Bronchial lymph node (tissue), 1 donor: ENCODE measurements around a stretch of chr9.

GRCh38 chr9:129182532-129183099 lies 4.6 kb upstream of the IER5L start:
- PRO-cap: no peak

DNA sequence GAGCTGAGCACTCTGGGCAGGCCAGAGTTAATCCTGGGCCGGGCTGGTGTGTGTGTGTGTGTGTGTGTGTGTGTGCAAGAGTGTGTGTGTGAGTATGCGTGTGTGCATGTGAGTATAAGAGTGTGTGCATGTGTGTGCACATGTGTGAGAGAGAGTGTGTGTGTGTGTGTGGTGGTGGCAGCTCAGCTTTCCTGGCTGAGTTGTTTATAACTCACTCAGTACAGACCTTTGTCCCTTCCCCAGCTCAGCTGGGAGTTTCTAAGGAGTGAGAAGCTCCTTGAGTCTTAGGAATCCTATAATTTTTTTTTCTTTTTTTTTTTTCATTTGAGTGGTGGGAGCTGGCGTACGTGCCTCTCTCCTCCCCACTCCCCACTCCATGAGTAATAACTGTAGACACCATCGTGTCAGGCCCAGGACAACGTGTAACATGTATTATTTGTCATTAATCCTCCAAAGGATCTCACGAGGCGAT lies 5.9 kb upstream of the IER5L start:
- PRO-cap: no peak

GRCh38 chr9:129202634-129203110 lies 24.6 kb upstream of the IER5L start:
- PRO-cap: bidirectional peak, plus-strand start at chr9:129203011, minus-strand start at chr9:129202809

GRCh38 chr9:129203111-129203762 lies 25.2 kb upstream of the IER5L start:
- PRO-cap: no peak

GRCh38 chr9:129206879-129207390 lies 28.9 kb upstream of the IER5L start:
- PRO-cap: no peak

DNA sequence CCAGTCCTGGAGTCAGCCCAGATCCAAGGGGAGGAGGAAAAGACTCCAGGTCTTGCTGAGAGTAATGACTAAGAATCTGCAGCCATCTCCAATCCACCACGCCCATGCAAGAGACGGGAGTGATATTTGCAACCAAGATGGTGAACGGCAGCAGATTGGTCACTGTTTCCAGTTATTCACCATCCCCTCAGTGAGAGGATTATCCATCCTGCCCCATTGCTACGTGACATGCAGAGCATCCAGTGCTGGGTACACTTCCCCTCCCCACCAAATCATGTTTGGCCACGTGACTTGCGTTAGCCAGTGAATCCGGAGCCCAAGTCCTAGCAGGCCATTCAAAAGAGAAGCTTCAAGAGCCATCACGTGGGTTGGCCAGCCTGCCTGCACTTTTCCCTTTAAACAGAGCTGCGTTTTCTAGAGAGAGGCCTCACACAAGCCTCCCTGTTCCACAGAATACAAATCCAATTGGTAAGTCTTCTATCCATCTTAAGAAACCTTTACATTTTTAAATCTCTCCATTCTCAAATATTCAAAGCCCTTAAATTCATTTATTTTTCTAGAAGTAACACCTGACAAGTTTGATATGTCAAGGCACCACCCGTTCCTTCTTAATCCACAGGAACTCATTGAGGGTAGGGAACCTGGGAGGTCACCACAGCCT lies 173.7 kb downstream of the C9orf50 start:
- PRO-cap: no peak

DNA sequence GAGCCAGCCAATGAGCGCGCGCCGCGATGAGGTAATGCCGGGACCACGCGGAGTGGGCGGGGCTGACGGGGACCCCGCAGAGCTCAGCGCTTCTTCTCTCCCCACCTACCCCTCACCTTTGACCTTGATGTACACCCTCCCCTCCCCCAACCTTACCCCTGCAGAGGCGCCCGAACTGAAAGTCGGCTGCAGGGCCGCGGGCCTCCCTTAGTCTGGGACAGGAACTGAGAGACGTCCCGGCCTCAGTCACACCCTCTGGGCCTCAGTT lies 124.9 kb downstream of the C9orf50 start:
- PRO-cap: bidirectional peak, plus-strand start at position 210 of the sequence, minus-strand start outside the sequence

DNA sequence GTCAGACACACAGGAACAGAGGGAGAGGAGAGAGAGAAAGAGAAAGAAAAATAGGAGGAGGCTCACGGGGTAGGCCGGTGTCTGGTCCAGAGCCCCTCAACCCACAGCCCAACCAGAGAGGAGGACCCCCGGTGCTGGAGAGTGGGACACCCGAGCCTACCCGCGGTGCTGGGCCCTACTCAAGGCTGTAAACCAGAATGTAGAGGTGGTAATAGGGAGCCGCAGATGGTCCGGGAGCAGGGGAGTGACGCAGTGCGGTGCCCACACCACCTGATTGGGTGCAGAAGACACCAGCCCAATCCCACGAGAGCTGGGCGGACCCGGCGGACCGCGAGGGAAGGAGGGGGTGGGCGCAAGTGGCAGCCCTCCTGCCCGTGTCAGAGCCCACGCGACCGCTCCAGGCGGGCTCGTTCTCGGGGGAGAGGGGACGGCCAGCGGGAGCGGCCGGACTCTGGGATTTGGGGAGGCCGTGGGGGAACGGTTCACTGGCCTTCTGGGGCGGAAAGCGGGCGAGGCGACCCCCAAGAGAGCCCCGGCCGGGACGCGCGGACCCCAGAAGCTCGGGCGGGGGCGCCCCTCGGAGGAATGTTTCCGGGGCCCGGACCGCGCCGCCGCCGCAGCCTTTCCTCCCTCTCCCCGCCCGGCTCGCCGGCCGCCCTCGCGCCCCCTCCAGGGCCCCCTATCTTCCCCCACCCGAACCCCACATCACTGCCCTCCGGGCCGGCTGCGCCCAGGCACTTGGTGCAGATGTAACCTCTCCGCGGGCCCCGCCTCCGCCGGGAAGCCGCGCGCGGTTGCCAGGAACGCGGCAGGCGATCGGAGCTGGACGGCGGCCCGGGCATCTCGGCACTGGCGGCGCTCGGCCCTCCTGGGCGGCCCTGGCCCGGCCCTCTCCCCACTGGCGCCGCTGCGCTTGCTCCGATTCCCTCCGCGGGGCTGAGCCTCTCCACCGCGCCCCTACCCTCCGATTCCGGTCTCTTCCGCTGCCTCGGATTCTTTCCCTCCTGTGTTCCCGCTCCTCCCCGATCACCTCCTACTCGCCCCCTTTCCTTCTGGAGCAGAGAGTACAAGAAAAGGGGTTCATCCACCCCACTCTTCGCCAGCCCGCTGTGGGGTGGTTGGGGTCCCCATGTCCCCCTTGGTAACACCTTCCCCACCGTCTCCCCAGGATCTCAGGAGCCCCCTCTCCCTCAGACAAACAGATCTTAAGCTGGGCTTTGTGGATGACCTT lies 70.9 kb downstream of the C9orf50 start:
- PRO-cap: bidirectional peak, plus-strand start at position 410 of the sequence, minus-strand start at position 199 of the sequence

- PRO-cap: unidirectional peak, plus-strand start at chr9:129584312
Measured at GRCh38 chr9:129583984-129584557, 36.8 kb downstream of the C9orf50 start.

- PRO-cap: unidirectional peak, plus-strand start at chr9:129611272
Measured at GRCh38 chr9:129611045-129611463, 9.8 kb downstream of the C9orf50 start.

GRCh38 chr9:129626662-129627393 lies 865 bp downstream of the NTMT1 start:
- PRO-cap: unidirectional peak, minus-strand start at chr9:129627074

DNA sequence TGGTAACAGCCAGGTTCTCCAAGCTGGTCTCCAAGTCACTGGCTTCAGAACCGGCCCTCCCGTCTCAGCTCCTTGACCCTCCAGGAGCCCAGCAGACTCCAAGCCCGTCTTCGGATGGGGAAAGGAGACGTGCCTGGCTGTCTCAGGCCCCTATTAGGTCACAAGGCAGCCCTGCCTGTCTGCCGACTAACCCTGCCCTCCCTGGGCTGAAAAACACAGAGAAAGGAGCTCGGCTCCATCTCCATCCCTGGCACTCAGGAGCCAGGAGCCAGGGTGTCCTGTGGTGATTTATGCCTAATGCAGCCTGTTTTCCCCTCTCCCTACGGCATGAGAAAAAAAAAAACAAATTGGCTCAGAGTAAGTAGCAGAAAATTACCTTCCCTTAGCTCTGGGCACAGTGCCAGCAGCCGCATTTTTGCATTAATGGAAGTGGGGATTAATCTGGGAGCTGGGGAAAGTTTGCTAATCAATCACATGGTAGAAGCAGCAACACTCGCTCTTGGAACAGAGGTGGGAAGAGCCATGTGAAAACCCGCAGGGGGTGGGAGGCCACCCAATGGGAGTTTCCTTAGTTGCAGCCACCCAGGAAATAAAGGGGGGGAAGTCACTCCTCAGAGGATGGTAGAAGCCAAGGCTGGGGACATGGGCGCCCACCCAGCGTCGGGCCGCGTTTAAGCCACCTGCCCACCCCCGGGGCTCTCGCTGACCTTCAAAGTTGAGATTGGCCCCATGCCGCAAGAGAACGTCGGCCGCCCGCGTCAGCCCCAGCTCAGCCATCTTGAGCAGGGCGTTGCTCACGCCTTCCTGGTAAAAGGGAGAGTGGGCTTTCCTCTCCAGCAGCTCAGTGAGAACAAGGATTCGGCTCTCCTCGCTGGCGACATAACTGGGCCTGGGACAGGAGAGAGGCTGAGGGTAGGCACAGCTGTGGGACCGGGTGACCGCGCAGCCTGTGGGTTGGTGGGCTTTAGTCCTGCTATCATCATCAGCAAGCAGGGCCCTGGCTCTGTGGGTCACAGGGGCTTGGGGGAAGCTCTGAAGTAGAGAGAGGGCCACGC lies 1.8 kb downstream of the ASB6 start:
- PRO-cap: no peak

DNA sequence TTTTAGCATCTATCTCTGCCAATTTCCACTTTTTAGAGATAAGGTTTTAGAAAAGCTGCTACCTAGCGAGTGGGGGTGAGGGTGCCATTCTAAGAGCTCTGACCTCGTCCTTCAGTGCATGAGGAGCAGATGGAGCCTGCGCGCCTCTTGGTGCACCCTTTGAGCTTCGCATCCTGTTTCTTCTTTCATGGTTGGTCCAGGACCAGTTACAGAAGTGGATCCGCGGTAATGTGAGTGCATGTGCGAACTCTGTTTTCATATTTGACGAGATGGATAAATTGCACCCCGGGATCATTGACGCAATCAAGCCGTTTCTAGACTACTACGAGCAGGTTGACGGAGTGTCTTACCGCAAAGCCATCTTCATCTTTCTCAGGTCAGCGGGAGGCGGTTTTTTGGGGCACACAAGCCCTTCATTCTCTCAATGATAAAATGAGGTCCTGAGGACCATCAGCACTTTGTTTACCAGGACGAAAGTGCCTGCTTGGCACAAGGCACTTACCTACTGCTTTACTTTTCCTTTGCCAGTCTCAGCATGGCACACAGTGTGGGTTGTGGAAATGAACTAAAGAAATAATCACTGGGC lies 4.1 kb downstream of the TOR1B start:
- PRO-cap: no peak

- PRO-cap: no peak
Measured at GRCh38 chr9:129812776-129813506, 10.0 kb downstream of the TOR1B start.

- PRO-cap: bidirectional peak, plus-strand start at chr9:129836698, minus-strand start at chr9:129836483
Measured at GRCh38 chr9:129836223-129836893, 1.1 kb downstream of the USP20 start.

DNA sequence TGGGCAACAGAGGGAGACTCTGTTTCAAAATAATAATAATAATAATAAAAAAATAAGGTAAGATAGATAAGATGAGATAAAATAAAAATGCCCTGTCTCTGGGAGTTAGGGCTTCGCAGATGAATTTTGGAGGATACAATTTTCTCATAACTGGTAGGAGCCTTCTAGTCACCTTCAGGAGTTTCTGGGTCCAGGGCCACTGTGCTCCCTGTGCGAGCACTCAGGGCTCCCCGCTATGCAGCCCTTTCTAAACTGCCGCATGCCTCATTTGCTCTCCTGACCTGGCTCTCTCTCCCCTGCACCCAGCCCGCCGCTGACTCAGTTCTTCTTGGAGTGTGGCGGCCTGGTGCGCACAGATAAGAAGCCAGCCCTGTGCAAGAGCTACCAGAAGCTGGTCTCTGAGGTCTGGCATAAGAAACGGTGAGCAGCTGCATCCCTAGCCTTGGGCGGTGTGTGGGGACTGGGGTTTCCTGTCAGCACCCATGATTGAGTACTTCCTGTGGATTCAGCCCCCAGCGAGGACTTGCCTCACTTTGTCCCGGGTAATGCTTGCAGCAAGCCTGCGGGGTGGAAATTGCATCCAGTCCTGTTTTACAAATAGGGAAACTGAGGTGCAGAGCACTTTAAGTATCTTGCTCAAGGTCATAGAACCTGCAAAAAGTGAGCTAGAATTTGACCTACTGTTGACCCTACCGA lies 27.8 kb downstream of the USP20 start:
- PRO-cap: no peak

- PRO-cap: no peak
Measured at GRCh38 chr9:129866434-129867248, 31.4 kb downstream of the USP20 start.

DNA sequence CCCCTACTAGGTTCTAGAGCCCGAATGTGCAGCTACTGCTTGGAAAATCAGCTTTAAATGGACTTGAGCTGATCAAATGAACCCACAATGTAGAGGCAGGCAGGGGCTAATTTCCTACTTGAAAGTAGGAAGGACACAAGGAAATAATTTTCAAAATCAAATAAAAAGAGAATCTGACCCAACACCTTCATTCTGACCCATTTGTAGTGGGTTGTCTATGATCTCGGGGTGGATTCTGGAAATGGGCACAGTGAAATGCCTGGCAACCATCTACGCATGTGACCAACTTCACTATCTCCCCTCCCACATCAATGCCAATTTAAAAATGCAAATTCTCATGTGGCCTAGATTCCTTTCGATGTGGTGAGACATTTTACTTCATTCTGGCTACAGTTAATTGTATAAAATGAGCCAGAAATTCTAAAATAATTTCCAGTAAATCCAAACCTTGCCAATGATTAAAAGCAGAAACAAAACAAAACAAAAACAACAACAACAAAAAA lies 58.8 kb downstream of the USP20 start:
- PRO-cap: bidirectional peak, plus-strand start at position 347 of the sequence, minus-strand start at position 237 of the sequence

DNA sequence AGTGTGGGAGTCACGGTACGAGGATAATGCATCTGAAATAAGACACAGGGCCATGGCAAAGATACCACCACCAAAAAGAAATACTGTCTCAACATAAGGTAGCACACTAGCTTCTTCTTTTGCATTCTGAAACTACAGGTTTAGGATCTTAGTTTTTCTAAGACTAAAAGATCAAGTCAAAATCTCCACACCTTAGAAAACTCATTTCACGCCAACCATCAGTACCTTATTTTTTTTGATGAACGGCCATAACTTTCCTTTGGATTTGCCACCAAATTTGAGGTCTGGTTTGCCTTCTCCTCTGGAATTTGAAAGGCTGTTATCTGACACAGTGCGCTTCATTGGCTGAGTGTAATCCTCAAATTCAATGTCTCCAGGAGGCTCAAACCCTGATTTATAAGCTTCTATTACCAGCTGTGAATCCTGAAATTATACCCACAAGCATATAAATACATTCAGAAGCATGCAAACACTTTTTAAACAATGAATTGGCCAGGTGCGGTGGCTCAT lies 89.5 kb downstream of the USP20 start:
- PRO-cap: no peak

DNA sequence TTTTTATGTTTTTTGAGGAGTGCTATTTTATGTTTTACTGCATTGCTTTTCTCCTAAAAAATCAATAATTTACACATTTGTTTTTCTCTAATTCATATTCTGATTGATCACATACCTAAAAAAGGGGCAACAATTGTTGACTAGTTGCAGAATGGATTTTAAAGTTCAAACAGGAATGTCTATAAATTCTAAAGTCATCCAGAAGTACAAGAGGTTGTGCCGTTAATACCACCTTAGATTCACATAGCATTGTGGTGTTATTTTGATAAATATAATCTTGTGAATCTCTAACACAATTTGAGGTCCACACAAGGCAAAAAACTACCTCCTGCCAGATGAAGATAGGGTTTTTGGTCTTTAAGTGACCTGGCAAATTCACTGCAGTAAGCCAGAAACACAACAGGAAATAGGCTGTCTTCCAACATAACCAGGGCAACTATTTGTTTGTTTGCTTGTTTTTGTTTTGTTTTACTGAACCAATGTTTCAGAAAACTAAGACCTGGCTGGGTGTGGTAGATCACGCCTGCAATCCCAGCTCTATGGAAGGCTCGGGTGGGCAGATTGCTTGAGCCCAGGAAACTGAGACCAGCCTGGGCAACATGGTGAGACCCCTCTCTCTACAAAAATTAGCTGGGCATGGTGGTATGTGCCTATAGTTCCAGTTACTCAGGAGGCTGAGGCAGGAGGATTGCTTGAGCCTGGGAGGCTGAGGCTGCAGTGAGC lies 95.4 kb downstream of the USP20 start:
- PRO-cap: no peak